ENCODE measurements around the gene LITAFD.

DNA sequence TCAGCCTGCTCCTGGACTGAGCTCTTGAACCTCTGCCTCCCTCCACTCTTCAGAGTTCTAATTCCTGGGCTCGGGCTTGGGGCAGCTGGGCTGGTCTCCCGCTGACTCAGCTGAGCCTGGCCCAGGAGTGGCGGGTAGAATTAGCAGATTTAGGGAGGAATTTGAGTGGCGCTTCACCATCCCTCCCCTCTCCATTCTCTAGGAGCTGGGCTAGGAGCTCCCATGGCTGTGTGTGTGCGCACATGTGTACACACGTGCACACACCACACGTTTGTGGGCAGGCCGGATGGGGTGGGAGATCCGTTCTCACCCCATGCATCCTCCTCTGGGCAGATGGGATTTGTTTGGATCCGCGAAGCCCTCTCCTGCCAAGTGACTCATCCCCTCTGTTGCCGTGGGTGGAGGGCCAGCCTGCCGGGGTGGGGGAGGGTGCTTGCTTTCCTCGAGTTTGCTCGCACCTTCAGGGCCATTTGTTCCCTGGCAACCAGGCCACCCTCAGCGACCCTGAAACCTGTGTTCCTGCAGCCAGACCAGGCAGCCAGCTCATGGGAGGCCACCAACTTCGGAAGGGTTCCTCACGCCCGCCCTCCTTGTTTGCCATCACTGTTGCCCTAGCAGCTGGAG, 6.3 kb upstream of the PPL start:
- PRO-cap: bidirectional peak, plus-strand start at position 52 of the sequence, minus-strand start at position 51 of the sequence; bidirectional peak, plus-strand start at position 528 of the sequence, minus-strand start at position 374 of the sequence

DNA sequence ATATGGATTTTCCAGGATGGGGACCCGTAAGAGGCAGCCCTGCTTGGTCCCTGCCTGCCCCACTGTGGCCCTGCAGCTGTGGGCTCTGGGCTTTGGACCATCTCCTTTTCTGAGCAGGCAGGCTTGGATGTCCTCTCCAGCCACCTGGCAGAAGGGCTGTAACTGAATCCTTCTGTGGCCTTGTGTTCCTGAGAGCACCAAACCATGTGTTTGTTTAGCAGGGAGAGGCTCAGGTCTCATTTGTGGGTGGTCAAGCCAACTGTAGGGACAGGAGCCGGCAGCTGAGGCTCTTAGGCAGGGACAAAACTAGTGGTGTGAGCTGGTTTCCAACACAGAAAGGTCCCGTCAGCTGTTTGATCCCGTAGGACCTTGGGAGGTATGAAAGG, 18.5 kb downstream of the SEC14L5 start:
- PRO-cap: no peak

DNA sequence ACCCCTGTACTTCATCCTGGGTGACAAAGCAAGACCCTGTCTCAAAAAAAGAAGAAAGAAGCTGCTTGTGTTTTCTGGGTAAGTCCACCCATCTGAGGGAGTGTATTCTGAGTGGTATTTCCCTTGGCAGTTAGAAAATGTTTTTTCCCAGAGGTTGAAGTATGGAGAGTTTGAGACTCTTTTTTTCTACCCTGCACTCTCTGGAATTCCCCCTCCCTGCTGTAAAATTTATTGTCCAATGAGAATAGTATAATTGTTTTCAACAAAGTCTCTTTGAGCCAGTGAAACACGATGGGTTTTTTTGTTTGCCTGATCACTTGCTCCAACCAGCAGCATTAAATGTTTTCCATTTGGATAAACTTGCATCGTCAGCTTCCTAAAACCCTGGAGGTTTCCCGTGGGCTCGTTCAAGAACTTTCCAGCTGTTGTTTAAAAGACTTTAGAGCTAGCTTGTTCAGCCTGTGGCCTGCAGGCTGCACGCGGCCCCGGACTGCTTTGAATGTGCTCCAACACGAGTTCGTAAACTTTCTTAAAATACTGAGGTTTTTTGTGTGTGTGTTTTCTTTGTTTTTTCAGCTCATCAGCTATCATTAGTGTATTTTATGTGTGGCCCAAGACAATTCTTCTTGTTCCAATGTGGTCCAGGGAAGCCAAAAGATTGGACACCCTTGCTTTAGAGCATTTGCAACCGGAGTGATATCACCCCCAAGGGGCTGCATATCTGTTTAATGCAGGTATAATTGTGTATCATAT, 14.9 kb downstream of the NAGPA start:
- PRO-cap: no peak

DNA sequence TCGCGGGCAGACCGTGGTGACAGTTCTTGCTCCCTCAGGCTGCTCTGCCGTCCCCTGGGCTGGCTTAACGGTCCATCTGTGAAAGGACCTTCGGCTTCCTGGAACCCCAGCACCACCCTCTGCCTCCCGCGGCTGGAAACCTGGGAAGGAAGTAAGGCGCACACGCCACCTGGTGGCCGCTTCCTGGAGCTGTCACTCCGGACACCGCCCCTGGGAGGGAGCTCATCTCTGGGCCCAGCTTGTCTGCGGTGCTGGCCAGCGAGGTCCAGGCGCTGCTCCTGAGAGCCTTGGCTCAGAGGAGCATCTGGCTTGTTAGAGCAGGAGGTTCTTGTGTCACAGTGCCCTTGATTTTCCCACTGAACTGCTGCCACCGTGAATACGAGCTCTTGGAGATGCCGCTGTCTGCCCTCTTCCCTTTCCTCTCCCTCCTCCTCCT, 402.7 kb upstream of the RBFOX1 start:
- PRO-cap: no peak

DNA sequence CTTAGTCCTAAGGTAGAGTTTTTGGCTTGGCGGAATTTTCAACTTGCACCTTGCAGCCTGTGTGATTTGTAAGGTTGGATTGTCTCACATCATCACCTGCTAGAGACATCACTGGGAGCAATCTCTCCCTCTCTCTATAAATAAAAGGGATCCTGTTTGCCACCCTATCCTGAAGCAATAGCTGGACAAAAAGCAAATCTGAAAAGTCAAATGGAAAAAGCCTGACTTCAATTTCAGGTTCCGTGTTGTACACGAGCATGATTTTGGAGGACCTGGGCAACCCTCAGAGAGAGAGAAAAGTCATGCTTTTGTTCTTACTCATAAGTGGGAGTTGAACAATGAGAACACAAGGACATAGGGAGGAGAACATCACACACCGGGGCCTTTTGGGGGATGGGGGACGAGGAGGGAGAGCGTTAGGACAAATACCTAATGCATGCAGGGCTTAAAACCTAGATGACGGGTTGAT, 22.9 kb upstream of the ABAT start:
- PRO-cap: no peak

DNA sequence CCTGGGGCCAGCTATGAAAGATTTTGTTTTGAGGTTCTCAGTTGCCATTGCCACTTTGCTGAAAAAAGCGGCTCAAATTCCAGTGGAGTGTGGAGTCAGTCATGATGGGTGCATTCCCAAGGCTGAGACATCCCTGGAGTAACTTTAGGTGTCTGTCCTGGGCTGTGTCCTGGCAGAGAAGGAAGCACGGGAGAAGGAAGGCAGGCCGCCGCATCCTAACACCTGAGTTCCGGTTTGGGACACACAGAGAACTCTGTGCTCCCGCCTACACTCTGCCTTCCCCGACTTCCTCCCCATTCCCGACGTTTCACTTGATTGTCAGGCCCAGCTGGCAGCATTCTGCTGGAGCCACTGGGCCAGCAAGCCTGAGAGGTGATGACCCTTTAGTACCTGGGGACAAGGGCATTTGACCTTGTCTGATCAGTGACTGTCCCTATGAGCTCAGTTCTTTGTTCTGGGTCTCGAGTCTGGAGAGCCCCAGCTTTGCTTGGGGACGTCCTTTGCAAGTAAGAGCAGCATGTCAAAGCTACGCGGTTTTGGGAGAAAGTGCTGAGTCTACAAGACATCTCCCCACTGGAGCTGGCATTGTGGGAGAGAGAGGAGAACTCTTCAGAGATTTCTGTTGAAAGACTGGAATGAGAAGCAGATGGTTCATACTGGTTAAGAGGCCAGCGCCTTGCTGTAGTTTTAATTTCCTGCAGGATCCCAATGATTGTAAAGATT, 20.4 kb downstream of the ABAT start:
- PRO-cap: no peak

- PRO-cap: no peak
Observed at GRCh38 chr16:8739692-8740565, 57.5 kb downstream of the TMEM186 start.

DNA sequence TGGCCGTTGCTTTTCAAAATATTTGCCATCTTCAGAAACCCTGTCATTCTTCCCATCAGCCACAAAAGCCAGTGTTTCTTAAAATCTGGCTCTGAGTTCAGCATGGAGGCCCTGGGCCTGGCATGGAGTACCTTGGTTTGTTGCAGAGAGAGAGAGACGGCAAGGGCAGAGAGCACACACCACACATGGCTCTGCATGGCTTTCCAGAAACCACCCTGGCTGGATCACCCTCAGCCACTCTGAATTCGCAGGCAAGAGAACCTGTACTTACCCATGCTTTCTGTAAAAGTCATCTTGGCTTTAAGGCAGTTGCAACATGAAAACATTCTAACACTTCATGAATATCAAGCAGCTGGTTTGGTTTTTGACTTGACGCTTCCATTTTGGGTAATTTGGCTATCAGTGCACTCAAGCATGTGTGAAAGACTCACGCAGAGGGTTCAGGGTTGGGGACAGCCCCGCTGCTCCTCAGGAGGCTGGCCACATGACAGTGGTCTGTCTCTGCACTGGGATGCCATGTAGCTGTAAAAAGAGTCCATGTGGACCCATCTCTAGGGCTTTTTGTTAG, 21.2 kb downstream of the PMM2 start:
- PRO-cap: no peak

DNA sequence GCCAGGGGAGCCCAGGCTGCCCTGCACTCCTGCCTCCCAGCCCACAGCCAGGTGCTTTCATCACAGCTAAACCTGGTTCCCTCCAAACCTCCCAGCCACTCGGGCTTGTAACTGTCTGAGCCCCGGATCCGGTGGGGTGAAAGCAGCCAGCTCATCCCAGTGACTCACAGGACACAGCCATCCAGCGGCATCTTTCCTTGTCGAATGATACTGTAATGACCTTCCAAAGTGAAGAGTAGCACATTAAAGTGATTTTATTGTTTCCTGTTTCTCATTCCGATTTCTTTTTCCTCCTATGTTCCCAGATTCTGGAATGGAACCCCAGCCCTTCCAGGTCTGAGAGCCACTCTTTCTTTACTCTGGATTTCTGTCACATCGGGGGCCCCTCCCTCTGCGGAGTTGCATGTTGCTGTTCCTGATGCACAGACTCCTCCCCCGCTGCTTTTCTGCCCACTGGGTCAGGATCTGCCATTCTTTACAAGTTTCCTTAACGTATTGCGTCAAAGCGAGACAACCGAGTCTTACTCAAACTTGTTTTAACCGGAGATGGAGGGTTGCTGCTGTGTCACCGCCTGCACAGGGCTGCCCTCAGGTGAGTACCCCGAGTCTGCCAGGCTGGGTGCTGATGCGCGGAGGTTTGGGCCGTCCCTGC, 19.6 kb downstream of the CARHSP1 start:
- PRO-cap: bidirectional peak, plus-strand start at position 358 of the sequence, minus-strand start at position 356 of the sequence

- PRO-cap: no peak
Observed at GRCh38 chr16:8856707-8857203, 12.1 kb downstream of the CARHSP1 start.

GRCh38 chr16:8861206-8862102, 7.4 kb downstream of the CARHSP1 start:
- PRO-cap: no peak

GRCh38 chr16:8882134-8882605, at the start of gene LITAFD:
Gene LITAFD (plus strand): TSS chr16:8882351.
- PRO-cap: no peak

- PRO-cap: unidirectional peak, plus-strand start at chr16:8951955
Observed at GRCh38 chr16:8951892-8952267, 11.8 kb downstream of the USP7 start.

DNA sequence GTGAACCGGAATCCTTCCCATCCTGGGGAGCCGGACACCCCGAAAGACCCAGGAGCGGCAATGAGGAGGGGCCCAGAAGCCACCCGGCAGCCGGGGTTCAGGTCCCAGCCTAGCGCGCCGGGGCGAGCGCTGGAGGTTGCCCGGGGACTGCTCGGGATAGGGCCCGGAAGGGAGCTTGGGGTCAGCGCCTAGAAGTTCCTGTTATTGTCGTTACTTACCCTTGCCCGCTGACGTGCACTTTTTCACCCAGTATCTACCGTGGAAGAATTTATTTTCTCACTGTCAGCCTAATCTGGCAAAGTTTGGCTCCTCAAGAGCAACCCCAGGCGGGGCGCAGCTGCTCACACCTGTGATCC, 448 bp upstream of the USP7 start:
- PRO-cap: no peak

DNA sequence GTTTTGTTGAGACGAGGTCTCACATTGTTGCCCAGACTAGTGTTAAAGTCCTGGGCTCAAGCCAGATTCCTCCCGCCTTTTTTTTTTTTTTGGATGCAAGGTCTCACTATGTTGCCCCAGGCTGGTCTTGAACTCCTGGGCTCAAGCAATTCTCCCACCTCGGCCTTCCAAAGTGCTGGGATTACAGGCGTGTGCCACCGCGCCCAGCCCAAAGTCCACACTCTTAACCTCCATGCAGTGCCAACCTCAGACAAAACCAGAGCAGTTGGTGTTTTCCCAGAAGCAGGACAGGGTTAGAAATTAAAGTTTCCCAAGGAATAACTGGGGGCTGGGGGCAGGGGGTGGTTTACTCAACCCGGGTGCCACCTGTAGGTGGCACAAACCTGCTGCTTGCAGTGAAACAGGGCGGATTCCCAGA, 25.4 kb upstream of the USP7 start:
- PRO-cap: no peak

DNA sequence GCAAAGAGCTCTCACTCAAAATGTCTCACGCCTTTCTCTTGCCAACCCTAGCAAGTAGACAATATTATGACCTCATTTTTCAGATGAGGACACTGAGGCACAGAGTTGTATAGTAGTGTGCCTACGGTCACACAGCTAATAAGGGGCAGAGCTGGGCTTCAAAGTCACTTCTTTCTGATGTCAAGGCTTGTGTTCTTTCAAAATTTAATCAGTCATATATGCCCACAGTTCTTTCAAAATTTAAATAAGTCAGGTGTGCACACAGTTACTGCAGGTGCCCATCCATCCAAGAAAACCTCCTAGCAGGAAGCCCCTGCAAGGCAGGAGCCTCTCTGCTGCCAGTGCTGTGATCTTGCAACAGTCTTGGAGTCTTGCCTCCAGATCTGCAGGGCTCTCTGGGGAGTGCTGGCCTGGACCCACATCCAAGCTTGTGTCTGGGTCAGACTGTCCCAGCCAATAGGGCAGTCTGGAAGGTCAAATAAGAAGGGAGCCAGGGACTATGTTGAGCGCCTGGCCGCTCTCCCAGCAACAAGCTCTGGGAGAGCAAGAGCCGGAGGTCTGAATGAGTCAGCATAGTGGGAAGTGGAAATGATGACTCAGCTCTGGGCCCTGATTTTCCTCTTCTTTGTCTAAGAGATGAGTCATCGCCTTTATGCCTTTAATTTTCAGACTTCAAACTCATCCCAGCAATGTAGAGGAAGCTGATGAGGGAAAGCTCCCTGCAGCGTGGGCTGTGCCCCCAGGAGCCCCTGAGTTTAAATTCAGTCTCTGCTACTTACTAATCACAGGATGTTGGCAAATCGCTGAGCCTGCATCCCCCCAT, 43.9 kb upstream of the HAPSTR1 start:
- PRO-cap: bidirectional peak, plus-strand start at position 764 of the sequence, minus-strand start at position 564 of the sequence

DNA sequence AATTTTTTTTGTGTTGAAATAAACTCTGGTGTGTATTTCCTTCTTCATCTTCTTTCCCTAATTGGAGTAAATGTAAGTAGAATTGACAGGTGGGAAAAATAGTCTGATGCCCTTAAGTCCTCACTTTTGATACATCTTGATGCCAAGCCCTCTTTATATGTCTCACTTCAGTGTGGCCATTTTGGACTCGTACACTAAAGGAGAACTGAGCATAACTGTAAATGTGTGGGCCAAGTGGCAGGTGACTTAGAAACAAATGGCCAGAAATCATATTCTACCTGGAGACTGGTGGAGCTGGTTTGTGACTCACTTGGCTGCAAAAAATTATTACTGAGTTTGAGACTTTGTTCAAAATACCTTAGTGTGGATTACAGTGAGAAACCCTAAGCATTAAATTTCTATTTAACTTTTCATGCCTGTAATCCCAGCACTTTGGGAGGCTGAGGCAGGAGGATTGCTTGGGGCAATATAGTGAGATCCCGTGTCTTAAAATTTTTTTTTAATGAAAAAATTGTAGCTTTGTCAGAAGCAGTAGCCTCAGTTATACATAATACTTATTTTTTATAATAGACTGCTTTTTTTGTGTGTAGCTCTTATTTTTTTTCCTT, 5.0 kb downstream of the HAPSTR1 start:
- PRO-cap: no peak

DNA sequence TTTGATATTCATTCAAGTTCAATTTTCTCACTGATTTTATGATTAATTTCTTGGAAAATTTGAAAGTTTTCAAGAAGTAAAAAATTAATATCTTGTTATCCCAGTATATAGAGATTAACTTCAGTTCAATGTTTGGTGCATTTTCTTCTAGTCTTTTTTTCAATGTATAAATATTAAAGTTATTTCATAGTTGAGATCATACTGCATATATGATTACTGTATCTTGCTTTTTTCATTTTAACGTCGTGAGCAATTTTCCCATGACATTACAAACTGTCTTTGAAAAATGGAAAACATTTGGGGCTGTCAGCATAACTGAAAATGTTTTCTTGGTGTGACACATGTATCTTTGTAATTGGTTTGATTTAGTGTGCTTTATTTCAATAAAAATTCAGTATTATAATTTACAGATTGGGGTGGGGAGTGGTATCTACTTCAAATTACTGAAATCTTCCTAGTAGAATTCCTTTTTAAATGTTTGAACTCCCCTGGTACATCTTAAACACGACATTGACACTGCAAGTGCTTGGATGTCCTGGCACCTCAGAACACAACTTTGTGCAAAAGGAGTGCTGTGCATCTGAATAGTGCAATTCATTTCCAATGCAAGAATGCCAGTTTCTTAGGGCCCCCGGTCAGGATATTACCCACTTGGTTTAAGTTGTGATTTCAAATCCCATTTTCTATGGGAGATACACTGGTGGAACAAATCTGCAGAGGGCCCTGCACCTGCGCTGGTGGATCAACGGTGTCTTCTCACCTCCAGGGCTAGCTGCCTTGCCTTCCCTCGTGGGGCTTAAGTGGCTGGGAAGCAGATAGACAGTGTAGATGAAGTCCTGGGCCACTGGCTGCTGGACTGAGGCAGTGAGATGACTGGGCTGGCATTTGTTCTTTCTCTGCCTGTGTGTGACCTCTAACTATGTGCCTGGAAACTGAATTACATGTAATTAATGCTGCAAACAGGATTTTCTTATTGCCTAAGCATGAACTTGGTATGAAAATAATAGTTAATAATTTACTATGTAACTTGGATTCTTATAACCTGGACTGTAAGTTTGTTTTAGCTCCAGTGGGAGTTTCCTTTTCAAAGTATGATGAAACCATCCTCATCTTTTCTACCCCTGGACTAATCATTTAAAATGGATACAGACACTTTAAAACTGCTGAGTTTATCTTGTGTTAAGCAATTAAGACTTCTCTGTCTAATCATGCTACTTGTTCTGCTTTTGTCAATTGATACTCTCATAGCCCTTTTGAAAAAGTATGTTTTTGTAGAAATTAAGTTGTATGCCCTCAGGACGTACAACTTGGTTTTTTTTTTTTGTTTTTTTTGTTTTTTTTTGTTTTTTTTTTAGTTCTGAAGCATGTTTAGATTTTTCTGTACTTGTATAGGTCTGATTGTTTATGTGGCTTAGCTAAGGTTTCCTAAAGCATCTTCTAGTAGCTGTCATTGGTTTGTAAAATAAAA, 20.8 kb downstream of the HAPSTR1 start:
- PRO-cap: no peak

GRCh38 chr16:9125259-9125928, 34.0 kb downstream of the HAPSTR1 start:
- PRO-cap: no peak

DNA sequence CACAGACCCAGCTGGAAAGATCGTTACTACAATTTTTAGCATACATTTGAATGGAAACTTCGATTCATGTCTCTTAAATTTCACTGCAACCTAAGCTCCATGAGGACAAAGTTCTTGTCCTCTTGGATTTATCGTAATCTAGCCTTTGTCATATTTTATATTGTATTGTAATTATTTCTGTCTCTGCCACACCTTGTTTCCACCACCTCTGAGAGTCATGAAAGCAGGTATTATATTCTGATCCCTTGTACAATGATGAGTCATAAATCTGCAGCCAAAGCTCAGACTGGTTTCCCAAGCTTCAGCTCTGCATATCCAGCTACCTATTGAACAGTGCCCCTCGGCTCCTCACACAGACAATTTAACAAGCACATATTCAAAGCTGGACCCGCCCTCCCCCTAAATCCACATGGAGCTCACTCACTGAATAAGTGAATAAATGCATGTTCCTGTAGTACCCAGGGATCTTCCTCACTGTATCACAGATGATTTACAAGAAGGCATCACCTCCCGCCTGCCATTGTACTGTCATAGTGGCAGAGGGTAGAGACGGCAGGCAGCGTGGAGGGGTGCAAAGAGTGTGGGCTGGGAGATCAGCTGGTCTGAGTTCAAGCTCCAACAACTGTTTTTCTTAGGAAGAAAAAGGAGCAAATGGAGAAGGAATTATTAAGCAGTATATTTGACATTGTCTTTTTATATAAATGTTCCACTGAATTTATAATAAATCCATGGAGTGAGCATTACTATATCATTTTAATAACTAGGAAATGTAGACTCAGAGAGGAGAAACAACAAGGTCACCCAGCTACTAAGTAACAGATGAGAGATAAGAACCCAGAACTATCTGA, 516.3 kb downstream of the GRIN2A start:
- PRO-cap: no peak